ReNcell CX (cell line): ENCODE measurements around a stretch of chr10.

- PRO-cap: no peak
Measured at GRCh38 chr10:33191236-33191483, 143.3 kb downstream of the NRP1 start.

DNA sequence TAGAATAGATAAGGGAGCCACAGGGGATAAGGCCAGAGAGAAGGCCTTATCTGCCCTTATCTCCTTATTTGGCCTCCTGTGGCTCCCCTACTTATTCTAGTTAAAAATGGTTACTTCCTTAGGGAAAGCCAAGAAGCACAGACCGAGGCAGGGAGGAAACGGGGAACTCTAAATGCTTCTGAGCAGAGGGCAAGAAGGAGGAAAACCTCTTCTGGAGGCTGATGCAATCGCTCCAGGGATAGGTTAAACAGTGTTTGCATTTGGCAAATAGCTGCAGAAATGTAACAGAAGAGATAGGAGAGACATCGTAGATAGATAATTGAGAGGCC, 18.6 kb downstream of the NRP1 start:
- PRO-cap: no peak

DNA sequence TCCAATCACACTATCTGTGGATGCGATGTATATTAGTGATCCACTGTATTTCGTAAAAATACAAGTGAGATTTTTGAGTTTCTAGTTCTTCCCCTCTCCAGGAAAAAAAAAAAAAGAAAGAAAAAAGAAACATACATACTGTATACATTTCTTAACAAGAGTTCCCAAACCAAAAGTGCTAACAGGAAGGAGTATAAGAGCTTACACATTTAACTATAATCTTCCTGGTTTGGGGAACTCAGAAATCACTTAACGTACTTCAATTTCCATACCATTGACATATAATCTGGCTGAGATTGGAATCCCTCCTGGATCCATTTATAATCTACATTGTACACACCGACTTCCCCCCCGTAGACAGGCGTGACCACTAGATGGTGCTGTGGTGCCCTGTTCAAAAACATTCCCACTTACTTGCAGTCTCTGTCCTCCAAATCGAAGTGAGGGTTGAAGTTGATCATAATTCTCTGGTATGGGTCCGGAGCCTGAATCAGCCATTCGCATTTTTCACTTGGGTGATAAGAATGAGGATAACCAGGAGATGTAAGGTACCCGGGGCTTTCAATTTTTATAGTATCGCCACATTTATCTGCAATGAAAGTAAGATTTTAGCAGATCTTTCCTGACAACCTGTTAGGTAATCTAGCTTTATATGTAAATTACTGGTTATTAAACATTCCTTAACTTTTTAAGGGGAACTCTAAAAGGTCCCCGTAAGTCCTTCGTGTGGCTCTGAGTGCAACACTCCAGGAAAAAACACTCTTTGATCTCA, 4.0 kb downstream of the NRP1 start:
- PRO-cap: no peak

- PRO-cap: no peak
Measured at GRCh38 chr10:34632809-34633743, 182.0 kb downstream of the PARD3 start.

- PRO-cap: no peak
Measured at GRCh38 chr10:35087535-35088354, 2.4 kb downstream of the CUL2 start.

GRCh38 chr10:35300266-35300749, 36.0 kb upstream of the CCNY start:
- PRO-cap: no peak

GRCh38 chr10:35333068-35333851, 3.0 kb upstream of the CCNY start:
- PRO-cap: no peak

DNA sequence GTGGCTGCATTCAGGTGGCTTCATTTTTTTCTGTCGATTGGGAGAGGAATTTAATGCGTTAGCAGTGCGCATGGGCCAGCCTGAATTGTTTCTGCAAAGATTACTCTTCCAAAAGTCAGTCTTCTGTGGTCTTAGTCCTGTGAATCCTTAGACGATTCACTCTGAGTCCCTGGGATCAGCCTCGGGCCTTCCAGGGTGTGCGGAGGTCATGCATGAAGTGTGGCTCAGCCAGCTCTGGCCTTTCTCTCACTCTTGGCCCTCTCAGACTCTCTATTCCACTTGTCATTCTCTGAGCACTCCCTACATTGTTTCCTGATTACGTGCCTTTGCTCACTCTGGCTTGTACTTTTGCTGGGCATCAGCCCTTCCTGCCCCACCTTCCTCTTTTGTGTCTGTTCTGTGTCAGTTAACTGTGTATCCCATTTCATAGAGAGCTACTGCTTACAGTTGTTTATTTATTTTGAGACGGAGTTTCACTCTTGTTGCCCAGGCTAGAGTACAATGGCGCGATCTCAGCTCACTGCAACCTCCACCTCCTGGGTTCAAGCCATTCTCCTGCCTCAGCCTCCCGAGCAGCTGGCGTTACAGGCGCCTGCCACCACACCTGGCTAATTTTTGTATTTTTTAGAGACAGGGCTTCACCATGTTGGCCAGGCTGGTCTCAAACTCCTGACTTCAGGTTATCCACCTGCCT, 36.1 kb downstream of the CCNY start:
- PRO-cap: no peak

GRCh38 chr10:35408485-35409661, 72.6 kb downstream of the CCNY start:
- PRO-cap: no peak

GRCh38 chr10:35413106-35413905, 77.0 kb downstream of the CCNY start:
- PRO-cap: no peak

GRCh38 chr10:35422298-35422834, 86.1 kb downstream of the CCNY start:
- PRO-cap: no peak

GRCh38 chr10:35564664-35565221, 40.4 kb upstream of the GJD4 start:
- PRO-cap: no peak

DNA sequence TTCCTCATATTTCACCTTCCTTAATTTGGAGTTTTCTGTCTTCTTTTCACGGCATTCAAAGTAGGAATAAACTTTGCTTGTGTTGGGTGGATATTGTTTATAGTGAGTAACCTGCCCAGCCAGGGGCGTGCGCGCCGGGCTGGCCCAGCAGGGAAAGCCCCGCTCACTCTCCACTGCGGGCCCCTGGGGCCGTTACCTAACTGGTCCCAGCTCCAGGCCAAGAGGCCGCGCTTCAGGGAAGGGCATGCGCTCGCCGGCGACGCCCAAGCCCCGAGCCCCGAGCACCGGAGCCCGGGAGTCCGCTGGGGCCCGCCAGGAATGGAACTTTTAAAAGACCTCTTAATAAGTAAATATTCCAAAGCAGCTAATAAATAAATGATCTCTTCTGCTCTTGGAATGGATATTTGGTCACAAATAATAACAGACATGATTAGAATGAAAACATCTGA, 601.2 kb upstream of the ANKRD30A start:
- PRO-cap: no peak

- PRO-cap: no peak
Measured at GRCh38 chr10:37728337-37728672, 129.1 kb downstream of the ZNF248 start.

DNA sequence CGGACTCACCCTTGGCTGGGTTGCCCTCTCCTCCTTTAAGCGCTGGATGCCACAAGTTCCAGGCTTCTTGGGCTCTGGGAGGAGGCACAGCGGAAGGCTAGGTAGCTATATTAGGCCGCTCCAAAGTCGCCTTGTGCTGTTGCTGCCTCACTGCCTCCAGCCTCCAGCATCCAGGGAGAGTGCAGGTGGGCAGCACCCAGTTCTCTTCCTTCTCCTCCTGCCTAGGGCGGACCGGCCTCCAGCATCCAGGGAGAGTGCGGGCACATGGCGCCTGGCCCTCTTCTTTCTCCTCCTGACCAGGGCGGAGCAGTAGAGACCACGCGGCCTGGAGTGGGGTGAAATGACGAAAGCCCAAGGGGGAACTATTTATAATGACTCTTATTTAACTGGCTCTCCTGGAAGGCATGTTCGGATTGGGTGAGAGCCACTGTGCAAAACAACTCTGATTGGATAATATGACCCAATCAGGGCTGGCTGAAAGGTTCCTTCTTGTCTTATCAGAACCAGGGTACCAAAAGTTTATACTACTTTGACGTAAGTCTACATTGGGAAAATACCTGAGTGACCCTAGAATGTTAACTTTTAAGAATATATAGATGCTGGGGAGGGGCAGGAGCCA, 63.1 kb downstream of the ZNF37A start:
- PRO-cap: no peak

- PRO-cap: no peak
Measured at GRCh38 chr10:42792586-42793206, 10.1 kb downstream of the BMS1 start.

- PRO-cap: no peak
Measured at GRCh38 chr10:42817325-42817809, 34.8 kb downstream of the BMS1 start.

DNA sequence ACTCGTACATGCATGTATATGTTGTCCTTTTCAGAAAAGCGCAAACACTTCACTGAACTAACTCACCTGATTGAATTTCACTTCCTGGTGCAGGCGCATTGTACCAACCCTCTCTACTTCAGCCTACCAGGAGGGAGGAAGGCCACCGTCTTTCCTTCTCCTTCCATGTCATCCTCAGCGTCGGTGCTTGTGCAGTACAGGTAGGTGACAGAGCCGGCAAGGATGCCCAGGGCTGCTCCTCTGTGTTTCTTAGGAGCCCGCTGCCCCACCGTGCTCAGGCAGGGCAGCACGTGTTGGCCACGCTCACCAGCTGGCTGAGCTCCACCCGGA, 51.0 kb upstream of the RET start:
- PRO-cap: no peak

DNA sequence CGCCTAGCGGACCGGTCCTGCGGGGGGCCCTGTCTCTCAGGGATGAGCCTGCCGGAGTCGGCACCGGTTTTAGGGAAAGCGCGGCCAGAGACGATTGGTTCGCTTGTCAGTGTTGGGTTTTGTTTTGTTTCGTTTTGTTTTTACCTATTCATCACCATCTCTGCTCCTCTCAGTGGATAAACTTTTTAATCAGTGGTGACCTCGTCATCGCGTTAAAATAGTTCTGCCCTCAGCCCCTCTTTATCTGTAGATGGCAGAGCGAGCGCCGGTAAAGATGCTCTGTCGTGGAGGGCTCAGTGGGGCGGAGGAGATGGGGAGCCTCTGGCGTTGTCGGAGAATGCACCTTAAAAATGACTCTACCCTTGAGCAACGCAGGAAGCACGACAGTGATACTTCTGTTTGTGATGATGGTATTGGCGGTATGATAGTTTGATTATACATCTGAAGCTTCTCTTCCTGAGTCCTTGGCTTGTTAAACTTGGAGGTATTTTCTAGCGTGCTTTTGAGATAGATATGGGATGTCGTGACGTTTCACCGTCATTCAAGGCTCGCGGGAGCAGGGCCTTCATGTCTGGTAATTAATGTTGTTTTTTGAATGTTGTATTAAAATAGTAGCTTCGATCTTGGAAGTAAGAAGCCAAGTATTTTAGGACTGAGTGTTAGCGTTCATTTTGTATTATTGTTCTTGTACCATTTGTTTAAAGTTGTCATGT, 584 bp downstream of the CSGALNACT2 start:
- PRO-cap: no peak

GRCh38 chr10:43163222-43163677, 25.0 kb downstream of the CSGALNACT2 start:
- PRO-cap: no peak